Psoas muscle (tissue), 2 donors: ENCODE data around the genes IL27RA and C19orf67.

DNA sequence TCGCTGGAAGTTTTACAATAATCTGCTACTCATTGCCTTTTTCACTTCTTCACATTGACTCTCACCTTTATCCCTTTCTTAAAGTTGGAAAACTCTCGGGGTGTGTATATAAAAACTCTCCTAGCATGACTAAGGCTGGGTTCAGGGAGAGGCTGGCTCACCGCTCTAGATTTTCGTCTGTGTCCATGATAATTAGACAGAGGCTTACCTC is 39.3 kb downstream of the NFIX start:
- PRO-cap, 2 experiments, result no peak in any of the 2 experiments

- PRO-cap, 2 experiments, result no peak in any of the 2 experiments
Observed at GRCh38 chr19:13081613-13081977, 21.1 kb downstream of the LYL1 start.

DNA sequence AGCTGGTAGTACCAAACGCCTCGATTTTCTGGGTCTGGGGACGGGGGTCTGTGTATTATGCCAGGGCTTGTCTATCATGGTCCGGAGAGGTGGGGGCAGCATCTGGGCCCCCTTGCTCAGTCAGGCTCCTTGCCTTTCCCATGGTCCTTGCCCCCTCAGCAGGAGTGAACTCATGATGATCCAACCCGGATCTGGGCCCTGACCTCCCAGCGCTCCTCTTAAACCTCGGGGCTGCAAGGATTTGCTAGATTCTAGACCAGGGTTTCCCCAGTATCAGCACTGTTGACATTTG is 20.7 kb downstream of the LYL1 start:
- PRO-cap, 2 experiments, result no peak in any of the 2 experiments

- PRO-cap, 2 experiments, result no peak in any of the 2 experiments
Observed at GRCh38 chr19:13149322-13149634, 897 bp downstream of the STX10 start.

- PRO-cap, 2 experiments, result no peak in any of the 2 experiments
Observed at GRCh38 chr19:13164368-13165142, 14.3 kb downstream of the IER2 start.

GRCh38 chr19:13339899-13340395 is 166.3 kb downstream of the CACNA1A start:
- PRO-cap, 2 experiments, result no peak in any of the 2 experiments

DNA sequence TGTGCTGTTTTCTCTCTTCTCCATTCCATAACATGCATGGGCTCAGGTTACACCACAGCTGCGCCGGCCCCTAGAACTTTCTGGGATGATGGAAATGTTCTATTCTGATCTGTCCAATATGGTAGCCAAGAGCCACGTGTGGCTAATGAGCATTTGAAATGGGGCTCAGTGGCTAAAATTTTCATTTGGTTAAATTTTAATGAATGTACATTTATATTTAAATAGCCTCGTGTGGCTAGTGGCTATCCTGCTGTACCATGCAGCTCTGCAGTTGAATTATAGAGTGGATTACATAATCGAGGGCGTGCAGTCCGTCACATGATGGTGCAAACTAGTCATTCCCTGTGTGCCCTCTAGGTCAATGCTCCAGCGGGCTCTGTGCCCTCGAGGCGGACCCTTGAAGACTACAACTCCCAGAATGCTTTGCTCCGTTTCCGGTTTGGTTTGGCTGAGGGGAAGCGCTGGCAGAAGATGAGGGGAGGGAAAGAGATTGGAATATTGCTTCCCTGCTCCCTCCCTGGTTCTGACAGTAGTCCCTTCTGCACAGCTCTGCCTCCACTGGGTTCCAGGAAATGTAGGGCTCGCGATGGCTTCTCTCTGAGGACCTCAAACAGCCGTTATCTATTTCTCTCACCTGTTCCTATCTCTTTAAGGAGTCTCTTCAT is 109.8 kb downstream of the CACNA1A start:
- PRO-cap, 2 experiments, result no peak in any of the 2 experiments

DNA sequence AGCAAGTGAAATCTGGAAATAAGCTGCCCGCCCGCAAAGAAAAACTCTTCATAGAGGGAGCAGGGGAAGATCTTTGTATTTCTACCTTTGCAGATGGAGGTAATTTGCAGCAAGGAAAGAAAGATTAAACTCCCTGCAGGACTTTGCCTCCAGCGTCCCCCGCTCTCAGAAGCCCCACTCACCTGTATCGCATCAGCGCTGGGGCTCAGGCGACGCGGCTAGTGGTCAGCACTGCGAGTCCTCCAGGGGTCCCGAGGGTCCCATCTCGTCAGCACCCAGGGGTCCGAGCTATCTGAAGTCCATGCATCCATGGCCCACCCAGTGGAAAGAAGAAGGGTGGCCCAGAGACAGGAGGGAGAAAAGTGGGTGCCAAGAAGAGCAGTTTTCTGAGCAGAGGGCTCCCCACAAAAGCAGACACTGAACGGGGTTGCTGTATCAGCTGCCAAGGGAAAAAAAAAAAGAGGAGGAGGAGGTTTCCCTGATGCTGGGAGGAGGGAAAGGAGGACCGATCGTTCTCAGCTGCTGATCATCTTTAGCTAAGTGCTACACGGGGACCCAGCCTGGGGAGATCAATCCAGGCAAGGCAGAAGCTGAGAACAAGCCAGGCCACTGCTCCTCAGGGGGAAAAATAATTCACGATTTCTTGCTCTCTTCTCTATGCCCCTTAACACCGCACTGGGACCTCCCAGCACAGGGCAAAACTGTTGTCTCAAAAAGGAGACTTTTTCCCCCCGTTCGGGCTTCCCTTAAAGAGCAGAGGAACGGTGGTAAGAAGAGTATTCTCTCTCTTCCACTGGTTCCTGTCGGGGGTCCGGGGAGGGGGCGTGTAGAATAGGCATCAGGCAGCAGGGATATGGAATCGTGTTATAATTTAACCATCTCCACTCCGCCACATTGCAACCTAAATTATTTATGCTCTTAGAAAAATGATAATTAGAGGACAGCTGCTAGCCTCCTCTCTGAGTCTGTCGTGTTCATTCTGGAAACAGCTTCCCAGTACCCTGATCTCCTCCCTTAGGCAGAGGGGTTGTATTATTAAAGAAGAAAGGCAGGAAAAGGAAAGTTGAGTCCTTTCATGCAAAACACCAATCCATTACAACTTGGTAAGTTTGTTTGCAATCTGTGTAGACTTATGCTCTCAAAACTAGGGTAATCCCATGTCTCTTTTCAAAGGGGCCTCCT is 117.8 kb upstream of the CACNA1A start:
- PRO-cap, 2 experiments, result no peak in any of the 2 experiments

DNA sequence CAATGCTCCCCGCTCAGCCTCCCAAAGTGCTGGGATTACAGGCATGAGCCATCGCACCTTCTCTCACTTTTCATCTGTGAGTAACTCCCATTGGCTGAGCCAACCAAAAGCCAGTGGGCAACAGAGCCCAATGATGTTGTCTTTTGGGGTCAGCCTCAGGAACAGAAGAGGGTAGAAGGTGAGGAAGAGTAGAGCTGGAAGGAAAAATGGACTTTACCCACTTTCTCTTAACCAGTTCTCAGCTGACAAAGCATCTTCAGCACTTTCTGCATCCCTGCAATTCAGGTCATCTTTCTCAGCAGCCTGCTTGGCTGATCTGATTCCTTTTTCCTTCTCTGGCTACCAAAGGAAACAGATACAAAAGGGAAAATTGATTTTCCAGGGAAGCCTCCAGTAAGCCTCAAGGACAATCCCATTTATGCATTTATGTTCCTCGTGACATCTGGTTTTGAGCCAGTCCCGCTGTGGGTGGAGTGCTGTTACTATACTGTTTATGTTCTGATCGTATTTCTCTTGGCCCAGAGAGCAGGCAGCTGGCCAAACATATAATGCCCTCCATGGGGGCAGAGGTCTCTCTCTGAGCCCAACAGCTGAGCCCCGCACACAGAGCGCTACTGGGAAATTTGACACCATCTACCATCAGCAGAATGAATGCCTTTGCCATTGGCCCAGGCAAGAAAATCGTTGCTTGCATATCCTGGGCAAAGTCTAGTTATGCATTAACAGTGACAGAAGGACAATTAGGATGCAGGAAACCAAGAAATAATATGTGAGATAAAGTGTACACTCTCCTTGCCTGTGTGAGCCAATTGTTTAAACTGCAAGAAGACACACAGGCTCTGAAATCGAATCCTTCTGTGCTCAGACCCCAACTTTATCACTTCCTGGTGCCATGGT is 114.7 kb upstream of the YJU2B start:
- PRO-cap, 2 experiments, result no peak in any of the 2 experiments

DNA sequence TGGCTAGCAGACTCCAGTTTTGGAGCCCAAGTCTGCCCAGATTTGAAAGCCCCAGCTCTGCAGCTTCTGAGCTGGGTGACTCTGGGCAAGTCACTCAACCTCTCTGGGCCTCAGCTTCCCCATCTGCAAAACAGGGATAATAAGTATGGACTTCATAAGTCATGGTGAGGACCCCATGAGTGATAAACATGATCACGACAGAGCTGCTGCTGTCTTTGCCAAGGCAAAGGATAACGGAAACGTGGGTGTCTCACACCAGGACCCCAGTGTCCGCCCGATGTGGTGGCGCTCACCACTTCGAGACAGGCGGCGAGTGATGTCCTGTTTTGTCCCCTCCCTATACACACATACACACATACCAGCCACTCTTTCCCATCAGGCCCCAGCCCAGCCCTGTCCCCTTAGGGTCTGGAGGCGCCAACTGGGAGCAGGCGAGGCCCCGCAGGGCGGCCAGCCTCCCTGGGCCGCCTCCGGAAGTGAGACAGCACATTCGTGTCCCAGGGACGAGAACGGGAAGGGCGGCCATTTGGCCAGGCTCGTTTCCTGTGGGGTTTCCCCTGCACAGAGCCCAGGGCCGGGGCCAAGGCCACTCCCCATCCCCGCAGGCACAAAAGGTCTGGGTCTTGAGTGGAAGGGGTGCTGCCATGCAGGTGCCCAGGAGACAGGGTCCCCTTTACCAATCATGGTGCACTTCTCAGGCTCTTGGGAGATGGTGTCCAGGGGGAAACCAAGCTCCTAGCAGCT is 38.1 kb upstream of the NANOS3 start:
- PRO-cap, 2 experiments, result peak in 2 of 2 experiments; most common plus-strand start position 610 of the sequence (in 2); most common minus-strand start position 478 of the sequence (in 2)

DNA sequence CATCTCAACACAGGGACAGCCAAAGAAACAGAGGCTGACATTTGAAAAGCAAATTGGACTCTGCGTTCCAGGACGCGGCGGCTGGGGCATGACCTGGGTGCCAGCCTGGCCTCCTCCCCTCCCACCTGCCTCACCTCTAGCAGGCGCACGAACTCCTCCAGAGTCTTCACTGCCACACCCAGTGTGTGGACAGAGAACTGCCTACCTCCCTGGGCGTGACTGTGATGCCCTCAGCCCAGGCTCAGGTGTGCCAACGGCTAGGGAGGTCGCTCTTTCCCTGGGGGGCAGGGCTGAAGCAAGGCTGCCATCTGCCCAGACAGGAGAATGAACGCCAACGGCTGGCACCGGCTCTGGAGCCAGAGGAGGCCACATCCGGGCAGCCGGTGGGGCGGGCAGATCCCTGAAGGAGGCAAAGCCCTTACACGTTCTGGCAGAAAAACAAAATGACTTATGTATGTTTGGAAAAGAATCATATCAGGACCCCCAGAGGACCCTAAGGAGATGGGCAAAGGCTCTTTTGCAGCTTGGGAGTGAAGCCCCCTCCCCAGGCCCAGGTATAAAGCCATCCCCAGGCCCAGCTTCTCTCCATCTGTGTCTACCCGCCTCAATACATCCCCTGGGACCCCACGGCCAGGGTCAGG is 11.4 kb downstream of the NANOS3 start:
- PRO-cap, 2 experiments, result no peak in any of the 2 experiments

DNA sequence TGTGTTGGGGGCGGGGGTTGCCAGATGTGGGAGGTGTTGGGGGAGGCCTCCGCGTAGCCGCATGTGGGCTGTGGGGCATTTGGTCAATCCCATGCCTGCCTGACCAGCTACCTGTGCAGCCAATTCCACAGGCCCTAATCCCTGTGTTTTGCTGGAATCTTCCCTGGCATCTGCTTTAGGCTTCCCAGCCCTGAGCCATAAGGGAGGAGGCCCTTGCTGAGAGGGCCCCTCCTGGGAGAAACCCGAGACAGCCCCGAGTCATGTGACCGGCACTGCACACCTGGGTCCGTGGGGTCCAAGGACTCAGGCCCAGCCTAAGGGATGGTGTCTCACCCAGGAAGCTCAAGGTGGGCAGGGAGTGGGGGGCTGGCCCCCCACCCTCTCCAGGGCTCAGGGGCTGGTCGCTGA is 20.2 kb downstream of the RFX1 start:
- PRO-cap, 2 experiments, result no peak in any of the 2 experiments

DNA sequence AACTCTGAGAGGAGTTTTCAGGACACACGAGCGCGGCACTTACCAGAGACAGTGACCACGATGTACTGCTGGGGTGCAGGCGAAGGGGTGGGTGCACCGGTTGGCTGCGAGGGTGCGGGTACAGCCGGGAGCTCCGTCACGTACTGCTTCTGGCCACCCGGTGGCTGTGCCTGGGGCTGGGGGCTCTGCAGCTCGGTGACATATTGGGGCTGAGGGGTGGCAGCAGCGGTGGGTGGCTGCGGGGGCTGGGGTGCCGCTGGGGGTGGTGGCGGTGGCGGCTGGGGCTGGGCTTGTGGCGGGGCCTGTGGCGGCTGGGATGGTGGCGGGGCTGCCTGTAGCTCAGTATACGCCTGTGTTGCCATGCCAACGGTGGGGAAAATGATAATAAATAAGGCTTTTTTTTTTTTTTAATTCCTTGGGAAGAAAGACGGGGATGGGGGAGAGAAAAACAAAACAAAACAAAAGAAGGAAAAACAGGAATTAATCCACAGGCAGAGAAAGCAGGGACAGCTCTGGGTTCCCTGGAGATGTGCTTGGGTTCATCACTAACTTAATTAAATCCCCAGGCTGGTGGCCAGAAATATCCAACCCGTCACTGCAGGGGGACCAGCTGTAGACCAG is 12.5 kb downstream of the RFX1 start:
- PRO-cap, 2 experiments, result no peak in any of the 2 experiments

DNA sequence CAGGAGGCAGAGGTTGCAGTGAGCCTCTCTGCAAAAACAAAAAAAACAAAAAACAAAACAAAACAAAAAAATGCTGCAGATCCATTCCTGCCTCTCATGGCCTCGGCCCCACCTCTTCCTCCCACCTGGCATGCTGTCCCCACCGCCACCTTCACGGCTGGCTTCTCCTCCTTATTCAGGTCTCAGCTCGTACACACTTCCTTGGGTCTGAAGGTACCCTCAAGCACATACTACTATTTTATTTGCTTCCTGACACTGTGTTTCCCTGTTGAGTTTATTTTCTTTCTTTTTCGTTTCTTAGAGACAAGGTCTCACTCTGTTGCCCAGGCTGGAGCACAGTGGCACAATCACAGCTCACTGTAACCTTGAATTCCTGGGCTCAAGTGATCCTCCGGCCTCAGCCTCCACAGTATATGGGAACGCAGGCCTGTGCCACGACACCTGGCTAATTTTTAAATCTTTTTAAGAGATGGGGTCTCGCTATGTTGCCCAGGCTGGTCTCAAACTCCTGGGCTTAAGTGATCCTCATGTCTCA is 5.0 kb downstream of the RFX1 start:
- PRO-cap, 2 experiments, result no peak in any of the 2 experiments

DNA sequence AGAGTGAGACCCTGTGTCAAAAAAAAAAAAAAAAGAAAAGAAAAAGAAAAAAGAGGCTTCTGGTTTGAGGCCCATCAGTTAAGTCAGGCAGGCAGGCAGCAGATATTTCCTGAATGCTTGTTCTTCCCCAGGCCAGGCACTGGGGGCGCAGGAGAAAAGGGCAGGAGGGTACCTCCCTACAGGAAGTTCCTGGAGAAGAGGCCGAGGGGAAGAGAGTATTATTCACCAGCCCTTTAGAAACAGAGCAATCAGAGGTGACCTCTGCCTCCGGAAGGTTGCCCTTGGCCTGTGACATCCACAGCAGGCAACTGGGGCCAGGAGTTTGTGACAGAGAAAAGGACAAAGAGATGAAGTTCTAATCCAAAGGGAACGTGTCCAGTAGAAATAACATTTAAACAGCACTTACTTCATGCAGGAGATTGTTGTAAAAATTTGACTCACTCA is 4.4 kb upstream of the RLN3 start:
- PRO-cap, 2 experiments, result no peak in any of the 2 experiments

DNA sequence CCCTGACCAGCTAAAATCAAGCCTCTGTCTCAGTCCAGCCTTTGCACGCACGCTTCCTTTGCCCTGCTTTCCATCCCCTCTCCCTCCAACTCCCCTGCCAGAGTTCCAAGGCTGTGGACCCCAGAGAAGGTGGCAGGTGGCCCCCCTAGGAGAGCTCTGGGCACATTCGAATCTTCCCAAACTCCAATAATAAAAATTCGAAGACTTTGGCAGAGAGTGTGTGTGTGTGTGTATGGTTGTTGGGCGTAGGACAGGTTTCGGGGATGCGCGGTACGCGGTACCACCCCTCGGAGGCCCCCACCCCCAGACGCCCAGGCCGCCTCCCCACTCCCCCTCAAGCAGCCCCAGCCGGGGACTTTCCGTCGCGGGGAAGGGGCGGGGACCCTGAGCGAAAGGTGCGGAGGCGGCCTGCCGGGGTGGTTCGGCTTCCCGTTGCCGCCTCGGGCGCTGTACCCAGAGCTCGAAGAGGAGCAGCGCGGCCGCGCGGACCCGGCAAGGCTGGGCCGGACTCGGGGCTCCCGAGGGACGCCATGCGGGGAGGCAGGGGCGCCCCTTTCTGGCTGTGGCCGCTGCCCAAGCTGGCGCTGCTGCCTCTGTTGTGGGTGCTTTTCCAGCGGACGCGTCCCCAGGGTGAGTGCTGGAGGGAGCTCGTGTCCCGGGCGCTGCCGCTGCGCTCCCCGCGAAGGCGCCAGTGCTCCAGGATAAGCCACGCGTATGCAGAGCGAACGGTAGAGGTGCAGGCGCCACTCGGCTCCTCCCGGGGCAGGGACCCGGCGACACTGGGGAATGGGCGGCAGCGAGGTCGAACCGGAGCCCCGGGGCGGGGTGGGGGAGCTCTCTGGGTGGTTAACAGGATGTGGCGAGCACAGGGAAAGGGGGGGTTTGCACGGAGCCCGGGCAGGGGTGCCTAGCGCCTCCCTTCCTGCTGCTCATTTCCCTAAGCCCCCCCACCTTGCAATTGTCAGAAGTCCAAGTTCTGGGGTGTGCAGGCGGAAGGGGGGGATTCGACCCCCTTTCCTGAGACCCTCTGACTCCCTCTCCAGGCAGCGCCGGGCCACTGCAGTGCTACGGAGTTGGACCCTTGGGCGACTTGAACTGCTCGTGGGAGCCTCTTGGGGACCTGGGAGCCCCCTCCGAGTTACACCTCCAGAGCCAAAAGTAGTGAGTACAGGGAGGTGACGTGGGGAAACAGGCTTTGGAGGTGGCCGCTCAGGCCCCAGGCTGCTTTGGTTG is at the start of gene IL27RA:
Gene IL27RA, plus strand, starts transcription at position 420 of the 1,233 bp plus-strand sequence.
- PRO-cap, 2 experiments, result peak in 2 of 2 experiments; most common plus-strand start position 456 of the sequence (in 1); most common minus-strand start position 781 of the sequence (in 2)

DNA sequence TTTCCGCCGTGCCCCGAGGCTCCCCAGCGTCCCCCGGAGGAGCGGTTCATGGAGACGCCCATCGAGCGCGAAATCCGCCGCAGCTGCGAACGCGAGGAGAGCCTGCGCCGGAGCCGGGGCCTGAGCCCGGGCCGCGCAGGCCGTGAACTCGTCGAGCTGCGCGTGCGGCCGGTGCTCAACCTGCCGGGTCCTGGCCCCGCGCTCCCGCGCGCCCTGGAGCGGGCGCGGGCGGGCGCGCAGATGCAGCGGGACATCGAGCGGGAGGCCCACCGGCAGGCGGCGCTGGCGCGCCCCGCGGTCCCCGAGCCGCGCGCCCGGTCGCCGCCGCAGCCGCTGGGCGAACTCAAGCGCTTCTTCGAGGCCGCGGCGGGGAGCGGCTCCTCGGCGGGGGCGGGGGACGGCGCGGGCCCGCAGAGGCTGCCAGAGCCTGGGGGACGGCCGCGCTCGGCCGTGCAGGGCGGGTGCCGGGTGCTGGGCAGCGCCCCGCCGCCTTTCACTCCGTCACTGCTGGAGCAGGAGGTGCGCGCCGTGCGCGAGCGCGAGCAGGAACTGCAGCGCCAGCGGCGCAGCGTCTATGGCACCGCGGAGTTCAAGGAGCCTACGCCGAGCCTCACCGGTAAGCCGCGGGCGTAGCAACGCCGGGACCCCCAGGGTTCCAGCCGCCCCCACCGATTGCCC is 815 bp downstream of the MISP3 start:
- PRO-cap, 2 experiments, result peak in 1 of 2 experiments; most common plus-strand start position 358 of the sequence (in 1); most common minus-strand start position 215 of the sequence (in 1)

GRCh38 chr19:14073940-14074895 is 1.6 kb downstream of the MISP3 start:
- PRO-cap, 2 experiments, result no peak in any of the 2 experiments

DNA sequence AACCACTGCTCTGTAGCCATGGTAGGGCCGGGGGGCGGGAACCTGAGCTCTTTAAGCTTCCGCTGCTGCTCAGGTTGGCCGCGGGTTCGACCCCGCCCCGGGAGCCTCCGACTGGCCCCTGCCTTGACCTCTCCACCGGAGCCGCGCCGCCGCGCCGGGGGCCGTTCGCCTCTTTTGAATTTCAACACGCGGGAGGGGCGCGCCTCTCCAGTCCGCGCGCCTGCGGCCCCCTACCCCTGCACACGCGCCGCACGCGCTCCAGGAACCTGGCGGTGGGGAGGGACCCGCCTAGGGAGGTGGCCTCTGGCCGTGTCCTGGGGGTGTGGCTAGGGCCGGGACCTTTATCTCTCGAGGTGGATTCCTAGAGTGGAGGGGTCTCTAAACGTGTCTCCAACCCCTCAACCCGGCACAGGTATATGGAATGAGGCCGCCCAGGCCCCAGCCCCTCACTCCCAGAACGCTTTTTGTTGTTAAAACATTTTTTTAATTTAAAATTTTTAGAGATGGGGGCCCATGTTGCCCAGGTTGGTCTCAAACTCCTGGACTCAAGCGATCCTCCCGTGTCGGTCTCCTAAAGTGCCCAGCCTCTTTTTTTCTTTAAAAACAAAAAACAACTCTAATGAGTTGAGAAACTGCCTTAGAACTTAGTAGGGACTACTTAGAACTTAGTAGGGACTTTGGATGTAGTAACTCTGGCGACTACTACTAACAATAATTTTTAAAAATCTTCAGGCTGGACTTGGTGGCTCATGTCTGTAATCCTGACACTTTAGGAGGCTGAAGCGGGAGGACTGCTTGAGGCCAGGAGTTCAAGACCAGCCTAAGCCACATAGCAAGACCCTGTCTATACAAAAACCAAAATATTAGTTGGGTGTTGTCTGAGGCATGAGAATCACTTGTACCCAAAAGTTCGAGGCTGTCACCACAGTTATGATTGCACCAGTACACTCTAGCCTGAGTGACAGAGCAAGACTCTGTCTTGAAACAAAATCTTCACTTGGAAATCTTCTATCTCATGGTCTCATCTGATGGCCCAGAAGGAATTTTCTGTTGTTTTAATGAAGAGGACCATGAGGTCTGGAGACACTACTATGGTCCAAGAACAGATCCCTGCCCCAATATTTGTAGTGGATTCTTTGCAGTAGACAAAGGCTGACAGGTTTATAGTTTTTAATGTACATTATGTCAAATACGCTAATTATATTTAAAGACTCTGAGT is at the start of gene C19orf67:
Gene C19orf67, minus strand, starts transcription at position 176 of the 1,219 bp plus-strand sequence.
- PRO-cap, 2 experiments, result no peak in any of the 2 experiments

GRCh38 chr19:14089726-14090612 is 4.4 kb upstream of the C19orf67 start:
- PRO-cap, 2 experiments, result no peak in any of the 2 experiments